Choroid plexus epithelial cell (primary cell): ENCODE measurements around a stretch of chr7.

DNA sequence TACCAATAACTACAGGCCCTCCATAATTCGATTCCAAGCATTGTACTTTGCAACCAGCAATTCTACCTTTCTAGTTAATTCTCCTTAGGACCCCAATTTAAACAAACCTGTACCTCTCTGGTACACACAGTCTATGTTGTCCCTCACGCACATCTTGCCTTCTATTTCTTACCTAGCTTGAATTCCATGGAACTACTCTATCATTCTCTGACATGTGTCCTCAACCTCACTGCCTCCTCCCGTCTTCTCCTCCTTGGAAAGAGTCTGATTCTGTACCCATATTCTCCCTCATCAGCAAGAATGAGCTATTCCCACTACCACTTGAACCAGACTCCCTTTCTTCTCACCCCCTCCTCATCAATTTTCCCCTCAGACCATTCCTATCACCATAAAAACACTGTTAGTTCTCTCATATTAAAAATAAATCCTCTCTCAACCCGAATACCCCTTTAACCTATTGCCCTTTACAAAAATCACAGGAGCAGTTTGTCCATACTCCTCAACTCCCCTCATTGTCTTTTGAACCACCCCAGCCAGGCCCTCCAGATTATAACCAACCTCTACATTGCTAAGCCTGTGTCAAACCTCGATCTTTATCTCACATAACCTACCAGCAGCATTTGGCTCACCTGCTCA, 12.1 kb downstream of the SEC61G start:
- RRBS = no CpG with 5 or more reads among the region's 5 CpGs

DNA sequence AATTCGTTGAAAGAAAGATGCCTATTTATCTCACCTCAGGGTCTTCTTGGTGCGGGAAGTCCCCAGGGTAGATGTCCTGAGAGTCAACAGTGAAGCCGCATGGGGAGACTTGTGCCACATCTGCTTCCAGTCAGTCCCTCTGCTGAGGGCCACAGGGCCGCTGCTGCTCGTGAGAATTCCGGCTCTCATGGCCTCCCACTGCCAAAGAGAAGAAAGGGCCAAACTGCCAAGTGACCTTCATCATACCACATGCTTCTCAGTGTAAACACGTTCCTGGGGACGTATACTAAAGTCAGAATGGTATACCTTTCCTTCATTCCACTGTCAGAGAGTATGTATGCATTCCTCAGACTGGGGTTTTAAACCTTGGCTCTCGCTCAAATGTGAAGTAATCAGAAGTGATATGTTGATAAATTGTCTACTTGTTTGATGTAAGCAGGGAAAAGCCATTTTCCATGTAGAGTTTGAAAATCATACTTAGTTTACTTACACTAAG, 52.8 kb upstream of the SEC61G start:
- RRBS = no CpG with 5 or more reads among the region's 9 CpGs

- RRBS = no CpG with 5 or more reads among the region's 2 CpGs
Observed at GRCh38 chr7:54916133-54916532, 102.7 kb upstream of the EGFR start.

DNA sequence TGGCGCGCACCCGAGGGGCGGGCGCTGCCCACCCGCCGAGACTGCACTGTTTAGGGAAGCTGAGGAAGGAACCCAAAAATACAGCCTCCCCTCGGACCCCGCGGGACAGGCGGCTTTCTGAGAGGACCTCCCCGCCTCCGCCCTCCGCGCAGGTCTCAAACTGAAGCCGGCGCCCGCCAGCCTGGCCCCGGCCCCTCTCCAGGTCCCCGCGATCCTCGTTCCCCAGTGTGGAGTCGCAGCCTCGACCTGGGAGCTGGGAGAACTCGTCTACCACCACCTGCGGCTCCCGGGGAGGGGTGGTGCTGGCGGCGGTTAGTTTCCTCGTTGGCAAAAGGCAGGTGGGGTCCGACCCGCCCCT, 952 bp downstream of the EGFR start:
- RRBS = 1% methylated on average over 11 of the region's 32 CpGs

DNA sequence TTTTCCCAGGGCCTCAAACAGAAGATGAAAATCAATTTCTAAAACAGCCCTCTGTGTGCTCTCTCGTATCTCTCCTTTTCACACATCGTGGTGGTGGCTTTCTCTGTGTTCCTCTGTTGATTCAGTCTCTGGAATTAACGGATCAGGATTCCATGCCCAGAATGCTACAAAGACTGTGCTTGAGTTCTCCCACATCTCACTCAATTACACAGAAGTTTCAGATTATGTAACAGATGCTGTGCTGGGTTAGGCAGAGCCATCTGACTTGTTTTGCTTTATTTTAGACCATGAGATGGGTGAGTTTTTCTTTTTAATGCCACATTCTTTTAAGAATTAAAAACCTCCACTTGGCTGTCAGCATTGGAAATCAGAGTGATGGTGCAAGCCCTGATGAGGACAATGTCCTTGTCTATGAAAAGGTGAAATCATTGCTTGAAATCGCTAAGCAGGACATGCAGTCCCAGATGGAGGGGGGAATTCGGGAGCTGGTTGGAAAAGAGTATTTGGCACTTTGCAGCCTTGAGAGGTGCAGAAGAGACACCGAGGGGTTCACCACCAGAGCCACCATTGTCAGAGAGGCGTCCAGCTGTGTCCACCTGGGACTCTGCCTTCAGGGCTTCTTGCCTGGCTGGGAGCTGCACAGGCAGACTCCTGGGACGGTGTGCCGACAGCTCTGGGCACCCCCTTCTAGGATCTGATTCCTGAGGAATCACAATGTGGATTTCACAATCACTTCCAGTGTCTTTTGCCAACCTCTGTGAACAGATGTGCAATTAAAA, 80.4 kb downstream of the EGFR start:
- RRBS = no CpG with 5 or more reads among the region's 9 CpGs

GRCh38 chr7:55110867-55111438, 92.1 kb downstream of the EGFR start:
- RRBS = no CpG with 5 or more reads among the region's 11 CpGs

GRCh38 chr7:55191294-55192275, 172.8 kb downstream of the EGFR start:
- RRBS = no CpG with 5 or more reads among the region's 21 CpGs

- RRBS = 1% methylated on average over 14 of the region's 74 CpGs
Observed at GRCh38 chr7:55254608-55255368, 110.3 kb upstream of the LANCL2 start.

DNA sequence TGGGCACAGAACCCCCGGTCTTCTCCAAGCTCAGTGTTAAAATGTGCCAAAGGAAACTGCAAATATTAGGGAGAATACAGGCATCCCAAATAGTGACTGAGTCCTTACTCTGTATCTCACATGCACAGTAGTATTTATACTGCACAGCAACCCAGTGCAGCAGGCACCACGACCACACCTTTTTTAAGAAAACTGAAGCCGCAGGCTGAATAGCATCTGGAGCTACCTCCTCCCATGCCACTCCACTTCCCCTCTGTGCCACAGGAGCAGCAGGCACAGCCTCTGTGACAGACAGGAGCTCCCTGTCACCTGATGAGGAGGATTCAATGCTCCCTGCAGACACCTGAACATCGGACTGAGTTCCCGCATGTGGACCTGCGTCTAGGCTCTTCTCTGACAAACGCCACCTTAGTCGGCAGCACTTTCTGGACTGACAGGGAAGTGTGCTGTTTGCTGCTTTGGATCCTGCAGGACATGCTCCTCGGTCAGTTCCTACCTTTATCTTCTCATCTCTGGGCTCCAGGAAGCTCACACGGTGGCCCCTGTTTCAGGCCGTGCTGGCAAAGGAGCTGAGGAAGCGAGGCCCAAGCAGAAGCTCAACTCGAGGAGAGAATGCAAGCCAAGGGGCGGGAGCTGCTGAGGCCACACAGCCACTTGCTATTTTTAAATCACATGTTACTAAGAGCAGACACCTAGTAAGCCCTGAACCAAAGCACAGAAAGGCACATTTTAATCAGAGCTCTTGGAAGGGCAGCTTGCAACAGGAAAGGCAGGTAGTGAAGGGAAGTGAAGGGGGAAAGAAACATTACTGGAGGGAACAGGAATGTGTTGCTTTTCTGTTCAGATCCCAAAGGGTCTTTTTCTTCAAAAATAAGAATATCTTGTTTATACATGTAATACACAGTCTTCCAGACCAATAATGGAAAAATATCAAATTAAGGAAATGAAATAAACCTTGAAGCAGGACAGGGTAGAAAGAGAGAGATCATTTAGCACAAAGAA, 56.6 kb downstream of the VOPP1 start:
- RRBS = no CpG with 5 or more reads among the region's 14 CpGs

DNA sequence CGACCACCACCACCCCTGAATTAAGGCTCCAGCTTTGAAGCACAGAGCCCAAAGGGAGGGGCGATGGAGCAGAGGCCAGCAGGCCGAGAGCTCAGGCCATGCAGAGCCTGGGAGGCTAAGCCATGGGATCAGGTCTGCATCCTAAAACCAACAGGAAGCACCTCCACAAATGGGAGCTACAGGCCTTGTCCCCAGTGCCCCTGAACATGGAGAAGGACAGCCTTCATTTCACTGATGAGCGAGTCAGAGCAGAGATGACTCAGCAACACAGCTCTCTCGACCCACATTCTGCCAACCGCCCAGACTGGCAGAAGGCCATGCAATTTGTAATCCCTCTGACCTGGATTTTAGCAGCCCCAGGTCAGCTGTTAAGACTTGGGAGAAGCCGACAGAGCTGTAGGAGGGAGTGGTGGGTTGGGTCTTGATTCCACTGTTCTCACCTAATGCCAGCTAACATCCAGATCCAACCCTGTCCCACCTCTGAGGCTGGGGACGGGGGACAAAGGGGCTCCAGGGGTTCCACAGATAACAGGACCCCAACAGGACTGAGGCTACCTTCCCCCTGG, 25.5 kb downstream of the VOPP1 start:
- RRBS = no CpG with 5 or more reads among the region's 8 CpGs

DNA sequence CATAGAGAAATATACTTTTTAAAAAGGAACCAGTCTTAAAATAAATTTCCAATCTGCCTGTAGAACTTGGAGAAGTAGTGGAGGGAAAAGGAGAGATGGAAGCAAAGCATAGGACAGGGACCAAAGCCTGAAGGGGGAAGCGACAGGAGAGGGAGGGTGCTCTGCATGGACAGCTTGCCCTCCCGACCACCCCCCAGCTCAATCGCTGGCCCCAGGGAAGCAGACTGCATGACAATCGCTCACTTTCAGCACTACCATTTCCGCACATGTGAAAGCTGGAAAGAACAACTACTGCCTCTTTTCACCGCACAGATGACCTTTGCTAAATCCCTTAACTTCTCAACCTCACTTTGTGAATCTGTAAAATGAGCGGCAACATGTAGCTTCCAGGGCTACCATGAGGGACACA, 17.2 kb downstream of the VOPP1 start:
- RRBS = no CpG with 5 or more reads among the region's 7 CpGs

- RRBS = no CpG with 5 or more reads among the region's 7 CpGs
Observed at GRCh38 chr7:55557588-55558093, 14.7 kb downstream of the VOPP1 start.

DNA sequence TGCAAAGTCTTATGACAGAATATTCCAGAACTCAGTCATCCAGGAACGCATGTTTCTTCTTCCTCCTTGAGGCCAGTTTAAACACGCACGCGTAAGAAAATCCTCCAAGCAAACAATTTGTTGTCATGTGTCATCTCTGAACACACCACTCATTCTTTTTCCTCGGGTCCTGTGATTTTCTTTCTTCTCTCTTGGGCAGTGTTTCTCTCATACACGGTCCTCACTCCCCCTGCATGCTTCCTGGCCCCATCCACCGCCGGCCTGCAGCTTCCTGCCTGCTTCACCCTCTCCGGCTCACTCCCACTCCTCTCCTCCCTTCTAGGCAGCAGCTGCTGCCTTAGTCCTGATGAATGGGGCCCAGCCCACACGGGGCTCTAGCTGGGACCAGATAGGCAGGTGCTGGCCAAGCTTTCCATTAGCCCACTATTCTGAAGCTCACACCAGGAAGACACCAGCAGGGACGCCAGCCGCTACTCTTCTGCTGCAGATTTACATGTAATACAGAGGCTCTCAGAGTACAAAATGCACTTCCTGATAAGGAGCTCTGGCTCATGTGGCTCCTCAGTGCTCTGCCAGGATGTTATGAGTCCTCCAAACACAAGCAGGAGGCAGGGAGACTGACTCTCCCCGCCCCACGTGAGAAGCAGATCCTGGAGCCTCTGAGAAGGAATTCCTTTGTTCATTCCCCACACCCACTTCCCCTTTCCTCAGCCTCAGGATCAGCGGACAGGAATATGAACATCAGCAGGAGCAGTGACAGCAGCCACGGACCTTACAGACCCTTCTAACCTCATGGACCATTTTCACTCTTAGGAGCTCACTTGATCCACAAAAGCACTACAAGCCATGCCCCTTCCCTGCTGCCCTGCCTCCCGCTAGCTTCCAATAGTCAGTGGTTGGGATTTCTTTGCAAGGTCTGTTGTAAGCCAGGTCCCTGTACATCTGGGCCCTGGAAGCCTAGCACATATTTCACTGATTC, 117.0 kb upstream of the VOPP1 start:
- RRBS = no CpG with 5 or more reads among the region's 17 CpGs

GRCh38 chr7:55928159-55928530, 23.5 kb upstream of the MRPS17 start:
- RRBS = no CpG with 5 or more reads among the region's 3 CpGs

GRCh38 chr7:56053795-56054728, 2.5 kb downstream of the CCT6A start:
- RRBS = no CpG with 5 or more reads among the region's 6 CpGs

GRCh38 chr7:56058227-56058868, 5.7 kb upstream of the SUMF2 start:
- RRBS = no CpG with 5 or more reads among the region's 6 CpGs

- RRBS = no CpG with 5 or more reads among the region's 13 CpGs
Observed at GRCh38 chr7:56079257-56079950, 13.3 kb downstream of the PHKG1 start.

DNA sequence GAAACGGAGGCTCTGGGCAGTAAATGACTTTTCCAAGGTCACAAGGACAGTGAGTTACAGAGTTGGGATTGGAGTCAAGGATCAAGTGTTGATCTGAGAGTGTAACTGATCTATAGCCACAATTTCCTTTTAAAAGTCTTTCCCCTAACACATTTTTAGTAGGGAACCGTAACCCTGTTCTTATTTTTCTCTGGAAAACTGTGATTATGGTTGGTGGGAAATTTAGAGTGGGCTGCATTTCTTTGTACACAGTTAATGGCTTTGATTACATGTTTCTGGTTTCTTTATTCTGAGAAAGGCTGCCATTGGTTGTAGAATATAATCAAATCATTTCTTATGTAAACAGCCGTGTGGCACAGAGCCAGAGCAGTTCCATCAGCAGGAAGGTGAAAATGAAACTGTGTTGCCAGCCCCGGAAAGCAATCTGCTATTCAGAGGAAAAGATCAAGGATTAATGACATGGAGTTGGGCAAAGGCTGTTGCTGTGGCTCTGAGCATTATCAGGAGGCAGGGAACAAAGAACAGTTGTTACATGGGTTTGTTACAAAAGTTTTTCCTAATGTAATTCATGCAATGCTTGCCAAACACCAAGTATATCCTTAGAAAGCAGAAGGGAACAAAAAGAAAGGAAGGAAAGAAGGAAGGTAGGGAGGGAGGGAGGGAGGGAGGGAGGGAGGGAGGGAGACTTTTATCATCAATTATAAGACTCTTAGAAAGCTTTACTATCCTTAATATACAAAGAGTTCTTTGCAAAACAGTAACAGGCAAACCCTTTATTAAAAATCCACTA, 74.2 kb upstream of the ZNF716 start:
- RRBS = no CpG with 5 or more reads among the region's 4 CpGs

- RRBS = no CpG with 5 or more reads among the region's 4 CpGs
Observed at GRCh38 chr7:57783627-57783925, 333.6 kb downstream of the ZNF716 start.

DNA sequence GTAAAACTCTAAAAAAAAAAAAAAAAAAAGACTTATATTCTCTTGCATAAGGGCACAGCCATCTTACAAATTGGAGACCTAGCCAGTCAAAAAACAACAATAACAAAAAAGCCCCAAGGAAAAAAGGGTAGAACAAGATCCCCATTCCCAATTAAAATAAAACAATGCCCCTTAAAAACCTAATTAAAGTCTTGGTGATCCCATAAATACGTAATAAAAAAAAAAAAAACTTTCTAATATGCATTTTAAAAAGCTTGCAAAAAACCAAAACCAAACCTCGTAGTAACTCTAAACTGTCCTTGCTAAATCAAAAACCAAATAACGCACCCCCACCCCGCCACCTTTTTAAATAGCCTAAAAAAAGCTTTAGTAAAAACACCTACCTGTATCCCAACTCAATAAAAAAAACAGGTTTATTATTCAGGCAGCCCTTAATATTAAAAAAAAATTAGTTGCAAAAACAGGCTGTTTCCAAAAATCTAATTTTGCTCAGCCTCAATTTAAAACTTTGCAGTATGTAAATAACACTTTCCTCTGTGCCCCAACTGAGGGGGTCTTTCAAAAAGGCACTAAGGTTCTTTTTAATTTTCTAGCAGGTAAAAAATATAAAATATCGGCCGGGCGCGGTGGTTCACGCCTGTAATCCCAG, 52.7 kb downstream of the ZNF680 start:
- RRBS = no CpG with 5 or more reads among the region's 9 CpGs